PFSK-1 (cell line): ENCODE measurements around the gene TNNC1.

GRCh38 chr3:52182115-52182505 lies 15.8 kb upstream of the ALAS1 start:
- RRBS = no CpG with 5 or more reads among the region's 5 CpGs

GRCh38 chr3:52218262-52218981 lies 7.0 kb downstream of the TLR9 start:
- RRBS = no CpG with 5 or more reads among the region's 16 CpGs

DNA sequence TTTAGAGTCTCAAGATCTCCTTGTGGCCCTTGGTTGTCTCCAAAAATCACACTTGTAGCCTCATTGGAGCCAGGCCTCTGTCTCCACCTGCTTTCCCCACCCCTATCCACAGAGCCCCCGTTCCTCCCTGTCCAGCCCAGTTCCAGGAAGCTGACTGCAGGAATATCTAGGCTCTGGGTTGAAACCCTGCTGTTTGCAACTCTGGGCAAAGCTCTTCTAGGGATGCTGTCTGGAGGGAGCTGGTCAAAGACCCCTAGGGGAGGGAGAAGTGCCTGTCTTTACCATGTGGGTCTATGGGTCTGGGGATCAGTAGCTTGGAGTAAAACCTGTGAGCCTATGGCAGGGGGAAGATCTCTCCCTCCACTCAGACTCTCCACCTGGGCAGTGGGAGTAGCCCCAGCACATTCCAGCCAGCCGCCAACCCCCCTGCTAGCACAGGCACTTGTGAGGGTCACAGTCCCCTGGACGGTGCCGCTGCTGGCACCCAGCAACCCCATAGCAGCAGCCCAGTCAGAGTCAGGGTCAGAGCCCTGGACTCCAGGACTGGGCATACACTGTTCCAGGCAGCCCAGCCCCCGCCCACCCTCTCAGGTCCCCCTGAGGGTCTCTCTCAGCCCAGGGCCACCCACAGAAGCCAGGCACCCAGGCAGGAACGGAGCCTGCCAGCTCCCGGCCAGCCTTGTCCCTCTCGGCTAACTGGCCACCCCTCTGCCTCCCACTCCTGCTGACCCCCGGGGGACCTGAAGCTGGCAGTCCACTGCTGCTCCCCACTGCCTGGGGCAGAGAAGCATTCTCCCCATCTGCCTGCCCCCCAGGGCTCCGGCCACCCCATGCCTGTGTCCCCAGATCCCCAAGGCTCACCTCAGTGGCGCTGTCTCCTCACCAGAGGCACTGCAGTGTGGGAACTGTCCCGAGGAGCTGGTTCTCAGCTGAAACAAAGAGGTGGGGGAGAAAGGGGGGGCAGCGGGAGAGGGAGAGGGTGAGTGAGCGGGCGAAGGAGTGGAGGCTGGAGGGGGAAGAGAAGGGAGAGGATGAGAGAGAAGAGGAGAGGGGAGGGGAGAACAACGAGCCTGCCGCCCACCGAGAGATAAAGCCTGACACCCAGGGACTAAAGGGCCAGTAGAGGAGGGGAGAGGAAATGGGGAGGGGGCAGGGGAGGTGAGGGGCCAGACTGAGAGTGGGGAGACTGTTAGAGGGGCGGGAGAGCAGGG lies 10.8 kb downstream of the GLYCTK start:
- RRBS = 79% methylated on average over 4 of the region's 19 CpGs

GRCh38 chr3:52305455-52306547 lies 10.3 kb upstream of the DNAH1 start:
- RRBS = no CpG with 5 or more reads among the region's 11 CpGs

GRCh38 chr3:52404272-52404925 lies 5.4 kb downstream of the BAP1 start:
- RRBS = no CpG with 5 or more reads among the region's 13 CpGs

DNA sequence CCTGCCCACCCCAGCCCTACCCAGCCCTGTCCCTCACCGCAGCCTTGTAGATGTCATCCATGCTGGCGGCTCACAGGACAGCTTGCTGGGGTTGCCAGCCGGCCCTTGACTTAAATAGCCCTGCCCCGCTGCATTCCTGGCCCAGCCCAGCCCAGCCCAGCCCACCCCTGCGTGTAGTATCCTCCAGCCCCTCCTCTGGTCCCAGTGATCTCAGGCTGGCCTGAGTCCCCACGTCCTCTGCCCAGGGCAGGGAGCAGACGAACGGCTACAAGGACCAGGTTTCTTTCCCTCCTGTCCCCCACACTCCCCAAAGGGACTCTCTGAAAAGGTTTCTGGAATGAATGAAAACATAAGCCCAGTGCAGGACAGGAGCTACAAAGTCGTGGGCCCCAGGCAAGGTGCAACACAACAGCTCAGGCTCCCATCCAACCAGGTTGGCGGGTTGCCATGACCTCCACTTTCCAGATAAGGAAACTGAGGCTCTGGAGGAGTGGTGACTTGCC lies at the start of gene TNNC1:
TSS of gene TNNC1 (minus strand) at position 87 of the 503 bp plus-strand sequence.
- RRBS = no CpG with 5 or more reads among the region's 10 CpGs

GRCh38 chr3:52495742-52496175 lies 621 bp downstream of the STAB1 start:
- RRBS = 19% methylated on average over 2 of the region's 11 CpGs

GRCh38 chr3:52509080-52509496 lies 13.9 kb downstream of the STAB1 start:
- RRBS = no CpG with 5 or more reads among the region's 7 CpGs

DNA sequence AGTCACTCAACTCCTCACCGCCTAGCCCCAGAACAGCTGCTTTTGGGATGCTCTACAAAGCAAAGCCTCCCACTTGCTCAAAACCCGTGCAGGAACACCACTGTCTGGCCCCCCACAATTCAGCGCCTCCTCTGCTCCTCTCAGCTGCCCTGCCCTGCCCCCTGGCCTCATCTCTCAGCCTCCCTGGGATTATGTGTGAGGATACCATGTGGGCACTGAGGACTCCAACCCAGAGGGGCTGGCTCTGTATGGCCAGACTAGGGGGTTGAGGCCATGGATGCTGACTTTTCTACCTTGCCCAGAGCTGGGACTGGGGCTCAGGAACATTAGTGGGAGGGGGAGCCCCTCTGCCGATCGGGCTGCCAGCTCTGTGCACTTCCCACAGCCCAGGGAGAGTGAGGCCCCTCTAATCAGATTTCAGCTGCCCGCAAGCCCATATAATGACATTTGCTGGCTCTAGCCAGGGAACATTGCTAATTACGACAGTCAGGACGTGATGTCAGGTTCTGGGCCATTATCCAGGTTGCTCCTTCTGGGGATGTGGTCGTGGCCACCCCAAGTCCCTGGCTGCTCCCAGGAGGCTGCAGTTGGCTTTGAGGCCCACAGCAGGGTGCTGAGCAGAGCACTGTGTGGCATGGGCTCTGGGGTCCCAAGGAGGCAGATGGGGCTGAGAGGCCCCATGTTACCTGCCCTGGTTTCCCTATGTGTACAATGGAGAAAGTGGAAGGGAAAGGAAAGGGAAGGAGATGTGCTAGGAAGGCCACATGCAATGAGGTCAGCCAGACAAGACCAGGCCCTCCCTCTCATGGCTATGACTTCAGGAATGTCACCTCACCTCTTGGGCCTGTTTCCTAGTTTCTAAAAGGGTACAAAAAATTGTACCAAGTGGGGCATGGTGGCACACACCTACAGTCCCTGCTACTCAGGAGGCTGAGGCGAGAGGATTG lies 3.7 kb downstream of the NT5DC2 start:
- RRBS = no CpG with 5 or more reads among the region's 10 CpGs

GRCh38 chr3:52534177-52535472 lies 968 bp upstream of the NT5DC2 start:
- RRBS = 61% methylated on average over 11 of the region's 67 CpGs

- RRBS = no CpG with 5 or more reads among the region's 3 CpGs
These were observed 26.9 kb downstream of the UQCC5 start for GRCh38 chr3:52563251-52563852.

DNA sequence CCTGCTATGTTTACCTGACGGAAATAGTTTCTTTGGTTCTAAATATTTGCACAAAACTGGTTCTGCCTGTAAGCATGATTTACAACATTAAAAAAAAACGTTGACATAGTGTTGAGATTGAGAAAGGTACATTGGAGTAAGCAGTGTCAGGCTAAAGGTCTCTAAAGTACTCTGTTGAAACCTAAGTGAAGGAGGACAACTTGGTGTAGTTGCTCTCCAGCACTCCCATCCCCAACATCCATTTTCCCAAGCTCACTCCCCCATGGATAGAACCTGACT lies 2.6 kb downstream of the GNL3 start:
- RRBS = no CpG with 5 or more reads among the region's 2 CpGs

DNA sequence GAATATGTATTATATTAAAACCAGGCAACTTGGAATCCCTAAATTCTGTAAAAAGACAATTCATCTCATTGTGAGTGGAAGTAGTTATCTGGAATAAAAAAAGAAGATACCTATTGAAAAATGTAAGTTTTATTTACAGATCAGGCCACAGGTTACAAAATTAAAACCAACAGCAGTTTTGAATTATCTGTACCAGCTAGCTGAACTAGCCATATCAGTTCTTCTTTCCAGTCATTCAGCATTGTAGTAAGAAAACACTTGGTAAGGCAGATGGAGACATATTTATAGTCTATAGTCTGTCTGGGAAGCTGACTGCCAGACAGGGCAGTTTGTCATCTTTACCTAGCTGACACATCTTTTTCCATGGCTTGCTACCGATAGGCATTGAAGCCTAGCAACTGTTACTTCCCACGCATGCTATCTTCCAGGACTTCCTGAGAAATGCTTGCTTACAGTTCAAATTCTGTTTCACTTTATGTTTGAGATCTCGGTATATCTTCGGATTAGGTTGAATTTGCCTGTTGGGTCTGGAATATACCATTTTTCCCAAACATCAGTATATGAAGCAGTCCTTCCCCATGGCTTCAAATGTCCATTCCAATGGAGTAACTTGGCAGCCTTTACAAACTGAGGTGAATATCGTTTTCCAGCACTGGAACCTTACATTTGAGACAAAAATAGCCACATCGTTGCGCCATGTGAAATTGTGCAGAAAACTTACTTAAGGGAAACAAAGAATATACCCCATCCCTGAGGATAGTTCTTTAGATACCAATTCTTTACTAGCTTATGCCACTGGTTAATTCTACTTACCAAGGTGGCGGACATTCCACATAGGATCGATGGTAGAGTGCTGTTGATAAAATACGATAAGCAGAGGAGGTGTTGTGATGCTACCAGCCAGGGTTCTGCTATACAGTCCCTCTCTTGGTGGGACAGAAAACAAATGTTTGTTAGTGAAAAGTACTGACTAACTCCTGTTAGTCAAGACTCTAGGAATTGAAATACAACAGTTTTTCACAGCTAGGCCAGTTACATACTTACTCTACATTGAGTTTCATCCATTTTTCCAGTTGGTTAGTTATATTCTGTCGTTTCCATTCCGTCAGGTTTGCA lies 8.9 kb downstream of the GNL3 start:
- RRBS = no CpG with 5 or more reads among the region's 12 CpGs

DNA sequence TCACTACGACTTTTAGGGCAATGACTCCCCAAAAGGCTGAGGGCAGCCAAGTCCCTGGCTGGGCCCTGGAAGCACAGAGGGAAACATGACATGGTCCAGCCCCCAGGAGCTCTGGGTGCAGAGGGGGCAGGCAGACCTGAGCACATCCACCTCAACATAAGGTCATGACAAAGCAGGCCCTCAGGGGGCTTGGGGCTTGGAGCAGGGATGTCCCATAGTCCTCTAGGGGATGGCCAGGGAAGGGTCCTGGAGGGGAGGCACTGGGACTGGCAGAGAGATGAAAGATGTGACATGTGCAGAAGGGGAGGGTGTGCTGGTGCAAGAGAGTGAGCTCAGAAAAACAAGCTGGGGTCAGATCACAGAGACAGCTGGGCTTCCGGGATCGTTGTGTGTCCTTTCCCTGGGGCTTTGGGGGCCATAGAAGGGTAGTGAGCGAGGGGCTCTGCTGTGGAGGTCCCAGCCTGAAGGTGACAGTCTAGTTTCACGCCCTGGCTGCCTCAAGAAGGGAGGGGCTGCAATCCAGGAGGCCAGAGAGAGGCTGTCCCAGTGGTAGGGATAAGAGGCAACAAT lies 618 bp upstream of the ITIH3 start:
- RRBS = no CpG with 5 or more reads among the region's 5 CpGs

DNA sequence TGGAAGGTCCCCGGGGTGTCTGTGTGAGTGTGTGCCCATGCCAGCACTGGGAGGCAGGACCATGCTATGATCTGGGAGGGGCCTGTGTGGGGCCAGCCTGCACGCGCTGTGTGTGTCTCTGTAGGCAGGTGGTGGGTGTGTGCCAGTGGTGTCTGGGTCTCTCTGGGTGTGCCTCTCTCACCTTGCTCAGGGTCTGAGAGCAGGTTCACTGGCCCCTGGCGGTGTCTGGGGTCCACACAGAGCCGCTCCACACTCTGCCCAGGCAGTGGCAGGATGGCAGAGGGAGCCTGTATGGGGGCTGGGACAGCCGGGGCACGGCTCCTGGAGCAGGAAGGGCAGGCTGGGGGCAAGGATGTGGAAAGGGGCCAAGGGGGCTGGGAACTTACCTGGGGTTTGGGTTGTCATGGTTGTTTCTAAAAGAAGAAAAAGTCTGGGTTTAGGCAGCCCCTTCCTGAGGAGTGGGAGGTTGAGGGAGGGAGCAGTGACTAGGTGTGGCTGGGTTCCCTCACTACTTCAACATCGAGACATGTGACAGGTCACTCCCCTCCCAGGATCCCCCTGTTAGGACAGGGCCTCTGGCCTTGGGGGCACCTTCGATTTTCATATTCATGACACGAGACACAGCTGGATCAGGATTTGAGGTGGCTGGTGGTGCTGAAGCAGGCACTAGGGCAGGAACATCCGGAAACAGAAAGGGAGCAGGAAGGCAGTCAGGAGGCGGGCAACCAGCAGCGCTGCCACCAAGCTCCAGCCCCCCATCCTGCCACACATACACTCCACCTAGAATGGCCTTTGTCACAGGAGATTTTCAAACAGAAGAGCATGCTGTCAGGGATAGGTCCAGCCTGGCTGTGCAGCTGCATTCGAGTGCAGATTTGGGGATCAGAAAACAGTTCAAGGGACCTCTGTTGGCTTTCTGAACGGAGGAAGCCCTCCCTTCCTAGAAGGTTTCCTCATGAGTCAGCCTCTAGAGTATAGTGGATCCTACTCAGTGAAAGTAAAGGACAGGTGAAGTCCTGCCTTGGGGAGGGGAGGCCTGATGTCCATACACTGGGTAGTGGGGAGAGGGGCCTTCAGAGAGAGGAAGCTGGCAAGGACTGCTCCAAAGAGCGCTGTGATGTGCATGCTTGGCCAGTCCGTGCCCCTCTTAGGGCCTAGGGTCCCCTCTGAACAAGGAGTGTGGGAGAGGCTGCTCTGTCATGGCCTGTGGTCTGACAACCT lies 12.2 kb downstream of the ITIH4 start:
- RRBS = no CpG with 5 or more reads among the region's 17 CpGs

DNA sequence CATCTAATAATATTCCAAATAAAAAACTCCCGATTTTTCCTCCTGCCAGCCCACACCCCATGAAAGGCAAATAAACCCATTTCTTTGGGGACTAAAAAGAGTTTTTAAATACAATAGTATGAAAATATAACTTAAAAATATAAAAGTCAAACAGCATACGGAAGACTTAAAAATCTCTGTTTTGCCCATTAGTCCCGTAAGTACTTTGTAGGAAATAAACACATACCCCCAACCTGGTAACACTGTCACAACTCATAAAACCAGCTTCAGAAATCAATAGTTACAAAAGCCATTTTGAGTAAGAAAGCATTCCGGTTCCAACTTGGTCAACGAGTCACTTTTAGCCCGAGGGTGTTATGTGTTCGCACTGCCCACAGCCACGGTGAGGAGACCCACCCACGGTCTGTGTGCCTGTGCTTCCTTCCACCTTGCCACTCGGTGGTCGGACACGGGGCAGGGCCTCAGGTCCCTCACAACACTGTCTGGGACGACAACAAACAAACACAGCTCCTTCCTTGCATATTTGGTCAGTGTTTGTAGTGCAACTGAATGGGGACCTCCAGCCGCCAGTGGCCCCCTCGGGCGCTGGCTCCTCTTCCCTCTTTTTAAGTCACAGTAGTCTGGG lies 5.0 kb upstream of the MUSTN1 start:
- RRBS = no CpG with 5 or more reads among the region's 16 CpGs

GRCh38 chr3:52848511-52849268 lies 13.9 kb upstream of the MUSTN1 start:
- RRBS = no CpG with 5 or more reads among the region's 9 CpGs

- RRBS = no CpG with 5 or more reads among the region's 3 CpGs
These were observed 14.7 kb downstream of the SFMBT1 start for GRCh38 chr3:53031090-53031604.

DNA sequence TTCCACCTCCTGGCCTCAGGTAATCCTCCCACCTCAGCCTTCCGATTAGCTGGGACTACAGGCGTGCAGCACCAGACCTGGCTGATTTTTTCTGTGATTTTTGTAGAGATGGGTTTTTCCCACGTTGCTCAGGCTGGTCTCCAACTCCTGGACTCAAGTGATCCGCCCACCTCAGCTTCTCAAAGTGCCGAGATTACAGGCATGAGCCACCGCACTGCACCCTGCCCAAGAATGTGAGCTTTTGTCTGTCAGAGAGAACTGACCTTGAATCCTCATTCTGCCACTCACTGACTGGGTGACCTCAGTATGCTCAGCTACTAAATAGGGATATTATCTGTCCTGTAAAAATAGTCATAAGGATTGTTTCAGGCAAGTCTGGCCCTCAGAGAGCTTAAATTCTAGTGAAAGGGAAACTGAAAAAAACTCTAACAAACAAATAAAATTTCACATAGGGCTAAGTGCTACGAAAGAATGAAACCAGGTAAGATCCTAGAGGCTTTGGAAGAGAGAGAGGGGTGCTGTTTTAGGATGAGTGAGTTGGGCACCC lies 2.1 kb upstream of the RFT1 start:
- RRBS = no CpG with 5 or more reads among the region's 7 CpGs

GRCh38 chr3:53145749-53146178 lies 15.2 kb upstream of the PRKCD start:
- RRBS = no CpG with 5 or more reads among the region's 2 CpGs